ENCODE results near the genes NMBR and ZC2HC1B.

DNA sequence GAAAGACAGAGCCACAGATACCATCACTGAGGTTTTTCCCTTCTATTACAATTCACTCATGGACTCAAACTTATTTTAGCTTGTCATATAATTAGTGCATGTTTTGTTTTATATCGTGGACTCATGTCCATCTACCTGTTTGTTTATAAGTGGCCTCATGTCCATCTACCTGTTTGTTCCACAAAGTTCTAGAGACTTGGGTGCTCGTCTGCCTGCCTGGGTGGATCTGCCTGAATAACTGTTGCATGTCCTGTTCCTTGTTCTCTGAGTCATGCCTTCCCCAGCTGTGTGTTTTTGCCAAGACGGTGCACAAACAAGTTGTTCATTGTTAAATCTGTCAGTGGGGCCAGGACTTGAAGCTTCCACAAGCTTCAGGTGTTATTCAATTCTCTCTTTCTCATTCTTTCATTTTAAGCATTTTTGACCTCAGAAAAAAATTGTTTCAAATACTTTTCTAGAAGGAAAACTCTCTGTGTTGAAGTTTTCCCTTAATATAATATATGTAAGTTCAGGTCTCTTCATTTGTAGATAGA lies 358.0 kb upstream of the CITED2 start:
- PRO-cap, 3 experiments: peak in 2 of 3 experiments; most common plus-strand start position 325 of the sequence (in 1); most common minus-strand start position 228 of the sequence (in 2)

DNA sequence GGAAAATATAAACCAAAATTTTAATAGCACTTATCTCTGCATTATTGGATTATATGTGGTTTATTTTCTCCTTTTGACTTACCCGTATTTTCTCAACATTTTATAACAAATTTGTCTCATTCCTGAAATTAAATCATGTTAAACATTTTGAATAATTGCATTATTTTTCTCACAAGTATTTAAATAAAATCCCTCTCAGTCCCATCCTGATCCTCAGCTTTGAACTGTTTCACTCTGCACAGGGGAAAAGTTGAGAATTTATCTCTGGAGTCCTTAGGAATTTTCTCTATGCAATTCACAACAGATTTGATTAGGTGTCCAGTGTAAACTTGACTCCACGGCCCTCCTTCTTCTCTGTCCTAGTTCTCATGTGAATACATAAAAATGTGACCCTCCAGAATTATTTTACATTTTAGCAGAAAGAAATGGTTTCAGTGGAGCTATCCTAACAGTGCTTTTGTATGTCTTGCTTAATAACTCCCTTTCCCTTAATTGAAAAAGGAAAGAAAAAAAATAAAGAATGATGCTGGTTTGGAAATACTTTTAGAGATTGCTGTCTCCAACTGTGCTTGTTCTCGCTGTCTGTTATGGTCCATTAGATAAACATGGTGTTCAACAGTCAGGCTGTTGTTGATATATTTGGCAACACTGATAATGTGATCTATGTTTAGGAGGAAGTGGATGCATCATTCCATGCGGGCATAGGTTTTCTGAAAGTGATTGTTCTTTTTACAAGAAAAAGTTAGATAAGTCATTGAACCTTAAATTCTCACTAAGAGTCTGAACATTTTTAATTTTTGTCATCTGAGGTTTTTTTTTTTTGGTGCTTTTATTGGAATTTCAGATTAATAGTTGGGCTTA lies 599.3 kb upstream of the CITED2 start:
- PRO-cap, 3 experiments: peak in 1 of 3 experiments; most common minus-strand start position 587 of the sequence (in 1)

DNA sequence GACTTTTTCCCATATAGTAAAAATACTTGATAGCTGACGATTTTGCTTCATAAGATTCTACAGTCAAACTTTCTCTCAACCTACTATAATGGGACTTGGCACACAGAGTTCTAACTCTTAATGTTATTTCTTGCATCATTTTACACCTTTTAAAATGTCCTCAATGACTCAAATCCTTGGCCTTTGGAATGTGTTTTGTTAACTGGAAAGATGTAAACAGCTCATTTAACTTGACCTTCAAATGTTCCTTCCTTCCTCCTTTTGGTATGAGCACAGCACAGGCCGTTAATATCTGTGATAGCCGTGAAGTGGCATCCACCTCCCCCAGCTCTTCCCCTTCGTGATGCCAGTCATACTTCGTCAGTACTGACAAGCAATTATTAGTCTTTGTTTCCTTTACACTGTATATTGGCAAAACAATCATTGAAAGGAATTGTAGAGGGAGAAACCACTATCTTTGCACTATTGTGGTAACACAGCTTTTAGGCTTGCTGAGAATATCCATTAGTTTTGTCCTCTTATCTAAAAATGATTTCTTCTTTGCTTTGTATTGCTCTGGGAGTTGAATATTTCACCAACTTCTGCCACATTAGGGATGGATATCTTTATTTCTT lies 972.1 kb upstream of the CITED2 start:
- PRO-cap, 3 experiments: no peak in any of the 3 experiments

- PRO-cap, 3 experiments: peak in 1 of 3 experiments; most common minus-strand start chr6:140898422 (in 1)
Measured at GRCh38 chr6:140897819-140898813, 1234.6 kb upstream of the GJE1 start.

GRCh38 chr6:141421385-141421860 lies 711.3 kb upstream of the GJE1 start:
- PRO-cap, 3 experiments: no peak in any of the 3 experiments

DNA sequence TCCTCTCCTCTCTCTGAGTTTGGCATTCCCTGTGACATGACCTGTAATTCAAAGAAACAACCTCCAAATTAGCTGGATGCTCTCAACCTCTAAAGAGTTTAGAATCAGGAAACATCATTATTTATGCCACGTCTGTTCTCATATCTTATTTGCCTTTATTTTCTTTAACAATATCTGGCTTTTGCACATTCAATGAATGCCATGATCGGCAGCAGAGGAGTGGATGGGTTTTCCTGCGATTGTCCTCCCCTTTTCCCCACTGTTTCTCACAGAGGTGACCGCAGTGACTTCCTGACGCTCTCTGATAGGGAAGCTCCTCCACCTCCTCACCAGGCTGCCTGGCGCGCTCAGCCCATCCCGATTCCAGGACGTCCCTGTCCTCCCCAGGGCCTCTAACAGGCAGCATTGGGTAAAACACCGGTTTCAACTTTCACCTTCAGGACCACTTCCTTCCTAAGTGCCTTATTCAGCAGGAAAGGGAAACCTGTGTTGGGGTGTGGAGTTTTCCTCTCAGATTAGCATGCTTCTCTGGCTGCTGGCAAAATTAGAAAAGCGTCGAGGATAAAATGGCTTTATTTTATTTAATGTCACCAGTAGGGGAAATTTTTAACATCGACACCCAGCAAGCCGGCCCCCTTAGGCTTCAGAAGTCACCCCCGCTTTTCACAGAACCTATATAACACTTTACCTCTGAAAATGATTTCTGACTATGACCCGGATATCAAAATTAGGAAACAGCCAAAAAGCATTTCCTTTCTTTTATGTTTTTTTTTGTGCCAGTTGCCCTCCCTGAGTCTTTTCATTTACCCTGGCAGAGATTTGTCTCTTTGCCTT lies 570.5 kb upstream of the GJE1 start:
- PRO-cap, 3 experiments: no peak in any of the 3 experiments

DNA sequence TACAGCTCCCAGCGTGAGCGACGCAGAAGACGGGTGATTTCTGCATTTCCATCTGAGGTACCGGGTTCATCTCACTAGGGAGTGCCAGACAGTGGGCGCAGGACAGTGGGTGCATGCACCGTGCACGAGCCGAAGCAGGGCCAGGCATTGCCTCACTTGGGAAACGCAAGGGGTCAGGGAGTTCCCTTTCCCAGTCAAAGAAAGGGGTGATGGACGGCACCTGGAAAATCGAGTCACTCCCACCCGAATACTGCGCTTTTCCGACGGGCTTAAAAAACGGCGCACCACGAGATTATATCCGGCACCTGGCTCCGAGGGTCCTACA lies 317.9 kb upstream of the GJE1 start:
- PRO-cap, 3 experiments: no peak in any of the 3 experiments

DNA sequence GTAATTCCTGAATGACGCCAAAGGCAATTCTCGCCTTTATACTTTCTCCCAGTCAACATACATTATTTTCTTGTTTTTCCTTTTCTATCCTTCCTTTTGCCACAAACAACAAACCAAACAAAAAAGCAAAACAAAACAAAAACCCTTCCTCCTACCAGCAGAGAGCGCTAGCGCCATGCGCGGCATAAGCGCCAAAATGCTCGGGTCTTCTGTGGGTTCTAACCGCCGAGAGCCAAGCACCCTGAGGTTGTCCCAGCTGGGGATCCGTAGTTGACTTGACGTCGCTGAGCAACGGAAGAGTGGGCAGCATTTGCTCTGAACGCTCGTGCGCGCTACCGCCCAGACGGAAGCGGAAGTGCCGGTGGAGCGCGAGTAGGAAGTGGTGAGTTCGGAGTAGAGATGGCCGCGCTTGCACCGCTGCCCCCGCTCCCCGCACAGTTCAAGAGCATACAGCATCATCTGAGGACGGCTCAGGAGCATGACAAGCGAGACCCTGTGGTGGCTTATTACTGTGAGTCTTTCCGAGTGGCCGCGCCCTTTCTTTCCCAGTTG lies at the start of gene NMBR:
Gene NMBR (minus strand): TSS at position 234 of the 552 bp plus-strand sequence.
- PRO-cap, 3 experiments: peak in 3 of 3 experiments; most common plus-strand start position 375 of the sequence (in 1); most common minus-strand start position 208 of the sequence (in 2)

DNA sequence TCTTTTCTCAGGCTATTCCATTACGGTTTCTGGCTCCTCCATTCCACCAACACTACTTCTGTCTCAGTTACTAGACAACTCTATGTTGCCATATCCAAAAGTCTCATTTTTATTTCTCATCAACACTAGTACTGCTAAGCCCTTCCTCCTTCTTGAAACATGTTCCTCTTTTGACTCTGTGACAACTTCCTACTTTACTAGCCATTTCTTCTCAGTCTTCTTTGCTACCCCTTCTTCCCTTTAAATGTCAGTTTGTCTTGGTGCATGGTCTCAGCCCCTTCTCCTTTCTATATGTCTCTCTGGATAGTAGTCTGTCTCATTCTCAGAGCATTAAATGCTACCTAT lies 7.1 kb upstream of the ADGRG6 start:
- PRO-cap, 3 experiments: peak in 1 of 3 experiments; most common plus-strand start position 250 of the sequence (in 1)

DNA sequence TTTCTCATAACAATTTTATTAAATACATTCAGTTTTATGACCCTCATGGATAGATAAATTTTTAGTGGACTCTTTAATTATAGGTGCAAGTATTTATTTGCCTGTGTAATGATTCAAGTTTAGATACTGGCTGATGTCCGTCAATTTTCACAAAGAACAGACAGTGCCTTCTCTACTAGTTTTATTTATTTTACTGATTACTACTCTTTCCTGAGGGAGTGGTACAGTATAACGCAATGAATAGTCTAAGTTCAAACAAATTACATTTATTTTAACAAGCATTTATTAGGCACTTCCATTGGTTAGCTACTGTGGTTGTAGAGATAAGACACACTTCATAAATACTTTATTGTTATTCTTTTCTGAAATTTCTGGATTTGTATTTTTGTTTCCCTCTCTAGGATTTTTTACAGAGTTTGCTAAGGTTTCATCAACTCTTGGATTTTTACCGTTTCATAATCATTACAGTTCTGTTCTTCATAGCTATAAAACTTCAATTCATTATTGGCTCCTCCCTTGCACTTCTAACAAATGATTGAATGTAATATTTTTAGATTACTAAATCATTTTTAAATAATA lies 74.4 kb downstream of the ADGRG6 start:
- PRO-cap, 3 experiments: no peak in any of the 3 experiments

DNA sequence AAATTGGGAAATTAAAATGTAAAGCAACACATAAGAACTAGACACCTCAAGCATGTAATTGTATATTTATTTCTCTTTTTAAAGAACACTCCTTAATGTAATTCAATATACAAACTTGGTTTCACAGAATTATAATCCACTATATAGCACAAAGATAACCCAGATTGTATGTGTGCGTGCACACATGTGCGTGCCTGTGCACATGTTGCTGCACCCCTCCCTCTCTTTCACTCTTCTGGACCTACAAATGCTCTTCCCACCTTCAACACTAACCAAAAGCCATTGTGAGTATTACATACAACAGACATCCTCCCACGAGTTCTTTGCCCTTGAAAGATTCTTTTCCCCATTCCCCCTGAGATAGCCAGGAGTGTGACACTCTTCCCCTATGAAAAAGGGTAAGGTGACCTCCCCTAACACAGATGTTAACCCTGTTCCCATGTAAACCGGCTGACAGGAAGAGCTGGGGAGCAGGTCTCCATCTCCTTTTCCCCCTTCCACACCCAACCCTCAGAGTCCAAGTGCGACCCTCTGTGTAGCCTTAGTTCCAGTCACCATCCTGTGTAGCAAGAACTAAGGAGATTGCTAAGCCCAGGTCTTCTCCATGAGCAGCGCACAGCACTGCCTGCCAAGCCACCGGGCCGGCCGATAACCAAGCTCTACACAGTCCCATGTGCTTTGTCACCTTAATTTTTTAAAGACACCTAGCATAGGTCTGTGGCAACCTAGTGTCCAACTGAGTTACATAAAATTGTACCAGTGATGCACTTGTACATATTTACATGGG lies 193.4 kb downstream of the HIVEP2 start:
- PRO-cap, 3 experiments: no peak in any of the 3 experiments

- PRO-cap, 3 experiments: peak in 3 of 3 experiments; most common plus-strand start chr6:142947691 (in 2); most common minus-strand start chr6:142947515 (in 3)
Measured at GRCh38 chr6:142947451-142948087, 2.6 kb upstream of the HIVEP2 start.

DNA sequence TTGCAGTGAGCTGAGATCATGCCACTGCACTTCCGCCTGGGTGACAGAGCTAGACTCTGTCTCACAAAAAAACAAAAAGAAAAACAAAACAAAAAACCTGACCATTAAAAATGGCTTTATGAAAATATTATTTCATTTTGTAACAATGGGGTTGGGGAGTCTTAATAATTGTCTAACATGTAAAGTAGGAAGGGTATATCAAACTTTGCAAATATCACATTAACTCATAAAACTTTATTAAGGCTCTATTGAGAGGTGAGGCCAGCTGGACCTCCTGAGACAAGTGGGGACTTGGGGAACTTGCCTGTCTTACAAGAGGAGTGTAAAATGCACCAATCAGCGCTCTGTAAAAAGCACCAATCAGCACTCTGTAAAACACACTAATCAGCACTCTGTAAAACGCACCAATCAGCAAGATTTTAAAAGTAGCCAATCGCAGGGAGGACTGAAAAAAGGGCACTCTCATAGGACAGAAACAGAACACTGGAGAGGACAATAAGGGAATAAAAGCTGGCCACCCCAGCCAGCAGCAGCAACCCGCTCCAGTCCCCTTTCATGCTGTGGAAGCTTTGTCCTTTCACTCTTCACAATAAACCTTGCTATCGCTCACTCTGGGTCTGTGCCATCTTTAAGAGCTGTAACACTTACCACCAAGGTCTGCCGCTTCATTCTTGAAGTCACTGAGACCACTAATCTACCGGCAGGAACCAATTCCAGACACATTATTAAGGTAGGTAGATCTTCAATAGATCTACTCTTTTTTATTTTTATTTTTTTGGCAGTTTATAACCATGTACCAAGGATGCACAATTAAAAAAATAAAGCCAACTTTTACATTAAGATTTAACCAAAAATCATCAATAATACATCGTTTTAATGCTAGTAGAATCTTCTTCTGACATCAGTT lies 1.8 kb upstream of the AIG1 start:
- PRO-cap, 3 experiments: no peak in any of the 3 experiments

DNA sequence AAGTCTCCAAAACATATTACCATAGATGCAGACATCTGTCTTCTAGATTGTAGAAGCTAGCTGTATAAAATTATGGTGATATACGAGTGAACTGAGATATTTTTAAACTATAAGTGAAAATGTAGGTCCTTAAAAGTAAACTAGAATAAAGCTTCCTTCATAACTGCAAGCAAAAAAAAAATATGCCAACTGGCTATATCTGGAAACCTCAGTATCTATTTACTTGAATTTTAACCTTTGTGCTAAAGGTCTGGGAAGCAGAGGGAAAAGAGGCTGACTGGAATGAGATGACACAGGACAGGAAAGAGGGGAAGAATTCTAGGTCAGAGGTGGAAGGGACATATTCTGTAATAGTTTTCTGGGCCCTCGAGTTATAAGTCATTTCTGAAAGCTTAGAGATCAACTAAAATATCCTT lies 46.7 kb downstream of the AIG1 start:
- PRO-cap, 3 experiments: no peak in any of the 3 experiments

DNA sequence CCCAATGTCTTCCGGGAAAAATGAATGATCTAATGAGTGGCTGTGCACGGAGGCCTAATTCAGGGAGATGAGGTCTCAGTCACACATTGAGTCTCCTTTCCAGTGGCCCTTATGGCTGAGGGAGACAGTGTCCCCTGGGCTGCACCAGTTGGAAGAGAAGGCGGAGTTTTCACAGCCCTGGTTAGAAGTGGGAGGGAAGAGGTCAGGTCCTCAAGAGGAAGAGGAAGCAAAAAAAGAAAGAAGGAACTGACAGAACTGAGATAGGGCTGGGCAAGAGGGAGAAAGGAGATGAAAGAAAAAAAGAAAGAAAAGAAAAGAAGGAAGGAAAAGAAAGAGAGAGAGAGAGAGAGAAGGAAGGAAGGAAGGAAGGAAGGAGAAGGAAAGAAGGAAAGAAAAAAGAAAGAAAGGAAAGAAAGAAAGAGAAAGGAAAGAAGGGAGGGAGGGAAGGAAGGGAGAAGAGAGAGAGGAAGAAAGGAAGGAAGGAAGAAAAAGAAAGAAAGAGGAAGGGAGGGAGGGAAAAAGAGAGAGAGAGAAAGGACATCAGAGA lies 5.1 kb upstream of the FUCA2 start:
- PRO-cap, 3 experiments: no peak in any of the 3 experiments

DNA sequence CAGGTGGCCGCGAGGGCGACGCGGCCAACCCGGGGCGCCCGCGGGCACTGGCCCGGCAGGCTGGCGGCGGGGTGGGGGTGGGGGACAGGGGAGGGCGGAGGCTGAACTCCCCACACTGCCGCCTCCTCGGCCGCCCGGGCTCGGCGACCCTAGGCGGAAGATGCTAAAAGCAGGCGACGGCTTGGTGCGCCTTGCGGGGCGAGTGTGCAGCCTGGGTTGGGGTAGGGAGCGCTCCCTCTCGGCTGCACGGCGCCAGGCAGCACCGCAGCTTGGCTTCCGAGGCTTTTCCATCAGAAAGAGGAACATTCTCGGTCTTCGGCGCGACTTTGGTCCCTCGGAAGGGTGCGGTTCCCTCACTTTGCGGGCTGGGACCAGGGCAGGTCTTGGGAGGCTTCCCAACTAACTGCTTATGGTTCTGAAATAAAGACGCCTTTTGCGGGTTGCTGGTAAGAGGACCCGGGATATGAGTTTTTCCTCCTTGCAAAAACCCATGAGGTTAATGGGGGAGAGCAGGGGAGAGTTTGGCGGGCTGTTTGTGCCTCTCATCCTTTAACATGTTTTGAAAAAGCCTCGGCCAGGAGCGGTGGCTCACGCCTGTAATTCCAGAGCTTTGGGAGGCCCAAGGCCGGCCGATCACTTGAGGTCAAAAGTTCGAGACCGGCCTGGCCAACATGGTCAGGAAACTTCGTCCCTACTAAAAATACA lies 25.9 kb upstream of the FUCA2 start:
- PRO-cap, 3 experiments: peak in 2 of 3 experiments; most common plus-strand start position 176 of the sequence (in 1); most common minus-strand start position 49 of the sequence (in 1)

- PRO-cap, 3 experiments: no peak in any of the 3 experiments
Measured at GRCh38 chr6:143561624-143562302, 50.2 kb upstream of the FUCA2 start.

DNA sequence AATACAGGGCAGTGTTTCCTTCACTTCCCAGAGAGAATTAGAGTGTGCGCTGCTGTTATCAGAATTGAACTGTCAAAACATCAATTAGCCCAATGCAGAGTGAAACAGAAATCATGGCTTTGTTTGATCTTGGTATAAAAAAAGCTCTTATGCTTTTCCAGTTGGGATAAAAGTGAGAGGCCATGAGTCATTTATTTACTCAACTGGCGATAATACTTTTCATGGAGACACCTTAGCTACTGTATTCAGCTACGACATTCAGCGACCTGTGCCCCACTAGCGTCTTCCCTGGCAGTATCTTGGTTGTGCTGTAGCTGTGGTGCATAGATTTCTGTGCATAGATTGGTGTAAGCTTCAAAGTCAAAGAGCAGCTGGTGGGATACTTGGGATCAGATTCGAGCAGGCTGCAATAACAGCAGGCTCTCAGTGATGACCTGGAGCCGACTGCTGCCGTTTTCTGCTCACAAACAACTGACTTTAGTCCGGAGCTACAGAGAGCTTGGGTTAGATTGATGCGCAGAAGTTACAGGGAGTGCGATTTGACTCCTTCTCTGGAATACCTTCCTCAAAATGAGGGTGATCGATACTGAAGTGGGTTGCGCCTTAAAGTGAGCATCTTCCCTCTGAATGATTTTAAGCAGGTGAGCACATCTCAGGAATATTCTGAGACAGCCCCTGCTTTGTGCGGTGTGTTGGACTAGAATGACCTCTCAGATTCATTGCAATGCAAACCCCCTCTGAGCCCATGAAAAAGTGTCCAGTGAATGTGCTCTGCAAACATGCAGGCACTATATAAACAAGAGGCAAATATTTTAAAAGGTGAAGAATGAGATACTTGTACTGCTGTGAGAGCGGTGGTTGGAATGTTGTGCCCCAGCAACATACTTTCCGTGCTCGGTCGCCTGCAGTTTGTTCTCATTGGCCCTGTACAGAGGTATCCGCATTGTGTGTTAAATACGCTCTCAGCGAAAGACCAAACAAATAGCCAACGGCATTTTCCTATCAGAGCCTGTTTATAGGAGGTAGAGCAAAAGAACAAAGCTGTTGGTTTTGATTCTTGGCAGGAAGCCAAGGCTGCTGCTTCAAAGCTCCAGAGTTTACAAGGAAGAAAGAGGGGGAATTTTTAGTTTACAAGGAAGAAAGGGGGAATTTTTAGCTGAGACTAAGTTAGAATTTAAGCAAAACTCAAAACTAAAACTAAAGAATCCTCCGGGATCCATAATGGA lies 67.5 kb downstream of the PHACTR2 start:
- PRO-cap, 3 experiments: peak in 2 of 3 experiments; most common plus-strand start position 1,012 of the sequence (in 2); most common minus-strand start position 473 of the sequence (in 1)

GRCh38 chr6:143864360-143865021 lies at the start of gene ZC2HC1B:
TSS of gene ZC2HC1B (plus strand) at chr6:143864474.
- PRO-cap, 3 experiments: no peak in any of the 3 experiments

GRCh38 chr6:144094112-144094690 lies 1.2 kb downstream of the SF3B5 start:
- PRO-cap, 3 experiments: no peak in any of the 3 experiments